Epidermal melanocyte (primary cell): Measurements from ENCODE around the gene MICAL2.

DNA sequence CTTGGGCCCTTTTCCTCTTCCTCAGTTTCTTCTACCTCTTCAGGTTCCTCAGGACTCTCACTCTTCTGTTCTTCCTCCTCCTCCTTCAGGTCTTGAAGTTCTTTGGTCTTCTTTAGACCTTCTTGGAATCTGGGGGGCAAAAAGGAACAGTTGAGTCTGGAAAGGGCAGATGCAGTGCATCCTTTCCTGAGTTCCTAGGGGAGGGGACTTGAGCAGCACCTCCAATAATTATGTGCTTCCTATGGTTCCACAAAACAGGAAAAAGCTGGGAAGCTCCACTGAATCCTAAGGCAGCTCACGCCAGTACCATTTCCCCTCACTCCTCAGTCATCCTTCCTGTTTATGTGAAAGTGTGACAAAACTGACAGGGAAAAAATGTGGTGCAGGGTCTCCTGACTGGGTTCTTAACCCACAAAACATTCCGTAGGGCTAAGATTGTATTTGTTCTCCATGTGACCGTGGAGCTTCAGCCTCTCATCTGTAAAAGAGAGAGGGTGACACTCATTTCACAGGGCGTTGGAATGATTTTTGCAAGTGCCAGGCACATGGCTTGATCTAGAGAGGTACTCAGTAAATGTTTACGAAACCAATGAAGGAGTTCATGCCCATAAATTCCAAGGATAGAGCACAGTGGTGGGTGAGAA is 12.1 kb upstream of the LYVE1 start:
- RRBS = no CpG with 5 or more reads among the region's 5 CpGs

DNA sequence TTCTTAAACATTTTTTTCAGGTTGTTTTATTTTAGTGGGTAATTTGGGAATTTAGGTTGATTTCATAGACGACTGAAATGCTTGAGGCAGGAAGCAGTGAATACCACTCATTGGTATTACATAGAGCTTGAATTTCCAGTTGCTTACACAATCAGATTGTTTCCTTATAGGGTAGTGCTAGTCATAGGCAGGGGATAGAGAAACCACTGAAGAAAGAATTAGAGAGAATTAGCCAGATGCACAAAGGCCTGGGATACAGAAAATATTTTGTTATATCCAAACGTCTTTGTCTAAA is 23.9 kb upstream of the LYVE1 start:
- RRBS = no CpG with 5 or more reads among the region's 2 CpGs

DNA sequence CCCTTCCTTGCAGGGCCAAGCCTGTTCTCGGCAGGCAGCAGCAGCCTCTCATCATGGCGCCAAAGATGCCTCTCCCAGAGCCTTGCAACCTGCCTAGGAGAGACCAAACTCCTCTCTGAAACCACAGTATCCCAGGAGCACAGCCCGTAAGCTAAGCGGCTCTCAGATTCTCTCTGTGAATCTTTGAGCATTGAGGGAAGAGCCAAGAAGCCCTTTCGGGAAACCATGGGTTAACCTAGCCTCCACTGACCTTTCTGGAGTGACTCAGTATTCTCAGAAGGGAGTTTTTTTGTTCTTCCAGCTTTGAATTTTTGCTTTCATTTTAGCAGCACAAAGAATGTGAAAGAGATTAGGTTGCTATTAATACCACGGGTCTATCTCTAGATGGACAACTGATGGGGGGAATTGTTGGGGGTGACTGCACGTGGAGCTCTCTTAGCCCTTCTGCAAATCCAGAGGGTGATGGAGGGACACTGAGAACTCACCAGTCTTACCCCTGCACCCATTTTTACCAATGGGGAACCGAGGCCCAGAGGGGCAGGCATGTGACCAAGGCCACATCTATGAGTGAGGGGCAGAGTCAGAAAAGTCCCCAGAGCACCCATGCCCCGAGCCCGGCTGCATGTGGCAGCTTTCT is 36.1 kb downstream of the IRAG1 start:
- RRBS = no CpG with 5 or more reads among the region's 10 CpGs

- RRBS = no CpG with 5 or more reads among the region's 8 CpGs
Measured at GRCh38 chr11:10696724-10697490, 3.4 kb upstream of the IRAG1 start.

- RRBS = no CpG with 5 or more reads among the region's 1 CpG
Measured at GRCh38 chr11:10771473-10771894, 20.4 kb downstream of the CTR9 start.

- RRBS = no CpG with 5 or more reads among the region's 4 CpGs
Measured at GRCh38 chr11:10796060-10796947, 12.4 kb downstream of the EIF4G2 start.

DNA sequence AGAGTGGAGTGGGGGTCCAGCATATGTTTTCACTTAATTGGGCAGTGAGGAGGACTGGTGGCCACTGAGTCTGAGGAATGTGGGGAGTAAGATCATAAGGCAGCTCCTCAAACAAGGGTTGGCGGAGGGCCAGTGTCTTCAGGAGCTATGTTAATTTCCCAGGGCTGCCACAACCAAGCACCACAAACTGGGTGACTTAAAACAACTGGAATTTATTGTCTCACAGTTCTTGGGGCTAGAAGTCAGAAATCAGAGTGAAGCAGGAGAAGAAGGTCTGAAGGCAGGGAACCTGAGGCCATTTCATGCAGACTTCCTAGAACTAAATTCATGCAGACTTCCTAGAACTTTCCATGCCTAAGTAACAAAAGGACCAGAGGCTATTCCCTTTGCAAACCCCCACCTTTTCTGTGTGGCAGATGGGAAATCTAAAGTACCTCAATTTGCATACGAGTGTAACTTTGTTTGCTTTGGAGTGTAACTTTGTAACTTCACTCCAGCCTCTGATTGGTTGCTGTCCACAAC is 50.4 kb upstream of the ZBED5 start:
- RRBS = no CpG with 5 or more reads among the region's 2 CpGs

- RRBS = no CpG with 5 or more reads among the region's 8 CpGs
Measured at GRCh38 chr11:11691810-11692234, 70.0 kb upstream of the GALNT18 start.

- RRBS = no CpG with 5 or more reads among the region's 19 CpGs
Measured at GRCh38 chr11:11840940-11841607, 698 bp upstream of the USP47 start.

DNA sequence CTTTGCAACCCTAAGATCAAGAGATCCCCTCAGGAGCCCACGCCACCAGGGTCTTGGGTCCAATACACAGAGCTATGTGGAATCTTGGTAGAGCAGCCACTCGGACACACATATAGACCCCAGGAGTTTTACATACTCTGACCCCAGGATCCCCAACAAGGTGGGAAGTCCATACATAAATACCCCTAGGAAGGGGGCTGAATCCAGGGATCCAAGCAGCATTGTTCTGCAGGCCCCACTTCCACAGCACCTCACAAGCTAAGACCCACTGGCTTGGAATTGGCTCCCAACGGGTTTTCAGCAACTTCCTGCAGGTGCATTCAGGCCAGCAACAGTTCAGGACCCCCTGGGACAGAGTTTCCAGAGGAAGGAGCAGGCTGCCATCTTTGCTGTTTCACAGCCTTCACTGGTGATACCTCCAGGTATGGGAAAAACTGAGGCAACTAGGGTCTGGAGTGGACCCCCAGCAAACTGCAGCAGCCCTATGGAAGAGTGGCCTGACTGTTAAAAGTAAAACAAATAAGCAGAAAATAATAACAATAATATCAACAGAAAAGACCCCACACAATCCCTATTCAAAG is 43.8 kb downstream of the USP47 start:
- RRBS = no CpG with 5 or more reads among the region's 3 CpGs

DNA sequence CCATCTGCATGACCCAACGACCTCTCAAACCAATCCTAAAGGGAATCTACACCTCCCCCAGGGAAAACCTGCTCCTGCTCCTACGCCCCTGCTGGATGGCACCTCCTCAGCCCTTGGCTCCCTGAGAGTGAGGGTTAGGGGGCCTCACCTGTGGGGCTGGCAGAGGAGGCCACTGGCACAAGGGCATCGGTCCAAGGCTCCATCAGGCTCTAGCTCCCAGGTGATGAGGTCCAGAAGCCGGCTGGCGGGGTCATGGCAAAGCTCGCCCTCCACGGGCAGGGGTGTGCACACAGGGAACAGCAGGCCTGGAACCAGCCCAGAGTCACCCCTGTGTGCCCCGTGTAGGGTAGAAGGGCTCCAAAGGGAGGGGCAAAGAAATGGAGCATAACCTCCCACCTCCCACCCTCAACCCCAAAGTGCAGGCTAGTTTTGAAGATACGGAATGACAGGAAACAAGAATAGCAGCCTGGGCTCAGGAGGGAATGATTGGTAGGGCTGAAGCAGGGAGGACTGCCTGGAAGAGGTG is 42.7 kb downstream of the DKK3 start:
- RRBS = no CpG with 5 or more reads among the region's 9 CpGs

DNA sequence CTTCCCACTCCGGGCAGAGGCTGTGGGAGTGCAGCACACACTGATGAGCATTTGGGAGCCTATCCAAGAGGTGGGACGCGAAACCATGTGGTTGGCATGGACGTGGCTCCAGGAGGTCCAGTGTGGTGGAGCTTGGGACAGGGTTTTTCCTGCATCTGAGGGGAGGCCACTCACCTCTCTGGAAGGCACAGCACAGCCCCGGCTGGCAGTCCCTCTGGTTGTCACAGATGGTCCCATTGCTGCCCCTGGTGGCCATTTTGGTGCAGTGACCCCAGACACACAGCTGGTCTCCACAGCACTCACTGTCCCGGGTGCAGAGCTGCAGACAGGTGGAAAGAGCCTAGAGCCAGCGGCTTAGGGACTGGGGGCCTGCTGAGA is 41.7 kb downstream of the DKK3 start:
- RRBS = 16% methylated on average over 2 of the region's 7 CpGs

DNA sequence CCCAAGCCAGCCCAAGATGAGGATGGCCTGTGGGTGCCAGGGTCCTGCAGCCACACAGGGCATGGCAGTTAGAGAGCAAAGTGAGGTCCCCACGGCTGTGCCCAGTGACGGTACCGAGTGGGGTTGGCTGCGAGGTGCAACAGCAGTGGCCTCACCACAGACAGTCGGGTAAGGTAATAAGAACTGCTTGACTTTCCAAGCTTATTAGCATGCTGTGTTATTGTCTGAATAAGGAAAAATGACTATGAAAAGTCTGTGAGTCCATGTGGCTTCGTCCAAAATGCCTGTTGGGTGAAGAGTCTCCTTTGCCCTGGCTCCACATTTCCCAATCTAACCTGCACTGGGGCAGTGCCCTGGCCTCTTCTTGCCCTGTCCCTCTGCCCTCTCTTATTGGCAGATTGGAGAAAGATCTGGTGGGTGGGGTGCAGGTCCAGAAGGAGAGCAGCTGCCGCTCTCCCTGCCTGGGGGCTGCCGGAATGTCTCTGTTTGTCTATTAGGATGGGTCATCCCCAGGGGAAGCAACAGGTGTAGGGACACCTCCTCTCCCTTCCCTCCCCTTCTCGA is 40.9 kb downstream of the DKK3 start:
- RRBS = 100% methylated on average over 2 of the region's 9 CpGs

DNA sequence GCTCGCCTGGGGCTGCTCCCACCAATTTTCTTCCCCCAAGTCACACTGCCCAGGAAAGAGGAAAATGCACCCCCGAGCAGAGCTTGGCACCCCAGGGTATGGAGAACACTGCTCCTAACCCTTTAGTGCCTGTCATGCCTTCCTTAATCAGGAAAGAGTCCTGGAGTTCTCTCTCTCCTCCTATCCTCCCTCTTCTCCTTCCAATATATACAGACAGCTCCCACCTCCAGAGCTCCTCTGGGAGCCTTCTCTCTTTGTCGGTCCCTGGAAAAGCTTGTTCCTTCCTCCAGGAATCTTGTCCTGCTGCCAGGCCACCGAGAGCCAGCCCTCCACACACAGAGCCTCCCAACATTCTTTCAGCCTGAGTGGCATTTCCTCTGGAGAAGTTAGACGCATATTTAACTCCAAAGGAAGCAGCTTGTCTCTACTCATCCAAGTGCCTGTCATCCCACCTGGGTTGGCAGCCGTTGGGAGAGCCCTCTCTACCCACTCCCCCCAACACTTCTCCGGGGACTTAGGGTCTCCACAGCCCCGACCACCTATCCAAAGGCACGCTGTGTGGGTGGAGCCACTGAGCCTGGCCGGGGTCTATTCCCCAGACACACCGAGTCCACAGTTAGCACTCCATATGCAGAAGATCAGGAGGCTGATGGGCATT is 31.2 kb downstream of the DKK3 start:
- RRBS = 7% methylated on average over 4 of the region's 11 CpGs

DNA sequence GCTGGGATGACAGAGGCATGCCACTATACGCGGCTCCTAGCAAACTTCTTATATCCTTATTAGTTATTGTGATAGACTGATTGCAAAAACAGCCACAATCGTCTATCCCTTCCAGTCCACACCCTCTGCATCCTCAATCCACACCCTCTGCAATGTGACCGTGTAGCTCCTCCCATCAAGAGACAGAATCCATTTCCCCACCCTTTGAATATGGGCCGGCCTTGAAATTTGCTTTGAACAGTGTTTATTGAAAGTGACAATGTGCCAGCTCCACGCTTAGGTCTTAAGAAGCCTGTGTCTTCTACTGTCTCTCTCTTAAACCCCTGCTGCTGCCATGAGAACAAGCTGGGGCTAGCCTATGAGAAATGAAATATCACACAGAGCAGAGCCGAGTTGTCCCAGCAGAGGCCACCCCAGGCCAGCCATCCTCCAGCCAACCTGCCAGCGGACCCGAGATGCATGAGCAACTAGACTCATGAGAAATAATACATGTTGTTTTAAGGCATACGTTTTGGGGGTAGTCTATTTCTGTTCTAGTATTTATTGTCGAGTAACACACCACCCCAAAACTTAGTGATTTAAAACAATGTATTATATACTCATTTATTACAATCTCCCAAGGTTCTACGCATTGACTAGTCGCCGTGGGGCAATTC is 22.3 kb upstream of the MICAL2 start:
- RRBS = no CpG with 5 or more reads among the region's 14 CpGs

GRCh38 chr11:12110505-12111456 is at the start of gene MICAL2:
Gene MICAL2, plus strand, starts transcription at chr11:12110590.
- RRBS = 5% methylated on average over 40 of the region's 92 CpGs

GRCh38 chr11:12119367-12119886 is 9.0 kb downstream of the MICAL2 start:
- RRBS = no CpG with 5 or more reads among the region's 6 CpGs

- RRBS = no CpG with 5 or more reads among the region's 3 CpGs
Measured at GRCh38 chr11:12120340-12120736, 9.9 kb downstream of the MICAL2 start.

- RRBS = no CpG with 5 or more reads among the region's 16 CpGs
Measured at GRCh38 chr11:12136649-12137691, 26.6 kb downstream of the MICAL2 start.

DNA sequence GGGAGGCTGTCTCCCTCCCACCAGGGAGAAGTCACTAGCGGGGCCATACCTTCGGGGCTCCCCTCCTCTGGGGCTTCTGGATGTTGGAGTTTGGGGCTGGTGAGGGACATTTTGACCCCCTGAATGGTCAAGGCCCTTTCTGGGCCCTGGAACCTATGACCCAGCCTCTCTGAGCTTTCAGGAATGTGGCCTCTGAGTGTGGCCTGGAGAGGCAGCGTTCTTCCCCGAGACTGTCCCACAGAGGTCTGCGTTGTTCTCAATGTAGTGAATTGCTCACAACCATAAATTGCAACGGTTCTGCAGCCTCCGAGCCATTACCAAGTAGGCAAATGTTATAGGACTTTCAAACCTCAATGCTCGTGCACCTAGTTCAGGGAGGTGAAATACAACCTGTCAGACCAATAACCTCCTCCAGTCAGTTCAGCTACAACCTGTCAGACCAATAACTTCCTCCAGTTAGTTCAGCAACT is 34.0 kb downstream of the MICAL2 start:
- RRBS = no CpG with 5 or more reads among the region's 8 CpGs